Right lobe of liver (tissue), 4 donors: ENCODE measurements around the gene TPK1.

- PRO-cap, 4 experiments, result no peak in any of the 4 experiments
- RAMPAGE, long total RNA, 2 experiments, result no peak in any of the 2 experiments
These were observed 17.1 kb downstream of the FAM131B start for GRCh38 chr7:143345276-143345988.

GRCh38 chr7:143371905-143372642, 9.1 kb upstream of the ZYX start:
- PRO-cap, 4 experiments, result peak in 1 of 4 experiments; most common plus-strand start chr7:143372362 (in 1); most common minus-strand start chr7:143372181 (in 1)
- RAMPAGE, long total RNA, 2 experiments, result no peak in any of the 2 experiments

- PRO-cap, 4 experiments, result peak in 3 of 4 experiments; most common plus-strand start chr7:143395826 (in 3); most common minus-strand start chr7:143395601 (in 2)
- RAMPAGE, long total RNA, 2 experiments, result no peak in any of the 2 experiments
These were observed 13.2 kb downstream of the EPHA1 start for GRCh38 chr7:143395169-143396229.

GRCh38 chr7:143485461-143485822, 7.8 kb downstream of the TAS2R41 start:
- PRO-cap, 4 experiments, result peak in 4 of 4 experiments; most common minus-strand start chr7:143485662 (in 4)
- RAMPAGE, long total RNA, 2 experiments, result no peak in any of the 2 experiments

DNA sequence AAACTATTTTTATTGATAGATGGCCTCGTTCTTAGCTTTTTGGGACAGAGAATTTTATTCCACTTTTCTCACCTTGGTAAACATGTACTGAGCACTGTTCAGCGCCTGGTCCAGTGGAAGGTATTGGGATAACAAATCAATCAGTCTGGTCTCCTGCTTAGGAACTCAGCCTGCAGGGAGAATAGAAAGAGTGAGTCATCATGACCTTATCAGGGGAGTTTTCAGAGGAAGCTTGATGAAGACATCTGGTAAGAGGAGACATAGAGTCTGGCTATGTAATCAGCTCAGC, 14.2 kb downstream of the TAS2R41 start:
- PRO-cap, 4 experiments, result no peak in any of the 4 experiments
- RAMPAGE, long total RNA, 2 experiments, result no peak in any of the 2 experiments

DNA sequence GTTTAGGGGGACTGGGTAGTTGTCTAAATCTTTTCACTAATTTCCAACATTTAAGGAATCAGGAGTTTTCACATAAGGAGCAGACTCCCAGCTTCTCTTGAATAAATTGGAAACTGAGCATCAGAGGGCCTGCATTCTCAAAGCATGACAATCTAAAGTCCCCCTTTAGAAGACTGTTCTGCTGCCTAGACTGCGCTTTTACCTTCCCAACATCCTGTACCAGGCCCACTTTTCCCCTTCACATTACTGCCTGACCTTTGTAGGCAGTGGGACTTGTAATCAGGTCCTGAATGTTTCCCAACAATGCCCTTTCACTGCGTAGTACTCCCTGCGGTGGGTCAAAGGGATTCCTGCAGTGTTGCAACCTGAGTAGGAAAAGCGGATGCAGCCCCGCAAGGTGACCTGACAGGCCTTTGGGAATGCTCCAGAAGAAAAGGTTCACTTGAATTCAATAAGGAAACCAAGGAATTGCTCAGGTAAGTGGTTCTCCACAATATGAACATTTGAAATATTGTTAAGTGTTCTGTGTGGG, 4.9 kb upstream of the TCAF1 start:
- PRO-cap, 4 experiments, result peak in 1 of 4 experiments; most common plus-strand start position 341 of the sequence (in 1); most common minus-strand start position 218 of the sequence (in 1)
- RAMPAGE, long total RNA, 2 experiments, result start-site peak on the plus strand in 1 of 2 experiments, centred at position 382 of the sequence, 10 reads per replicate

- PRO-cap, 4 experiments, result no peak in any of the 4 experiments
- RAMPAGE, long total RNA, 2 experiments, result no peak in any of the 2 experiments
These were observed 19.8 kb downstream of the OR2A1 start for GRCh38 chr7:144332011-144332382.

GRCh38 chr7:144835157-144836273, at the start of gene TPK1:
TPK1 (minus strand) TSS chr7:144836053.
- PRO-cap, 4 experiments, result peak in 4 of 4 experiments; most common plus-strand start chr7:144836191 (in 4); most common minus-strand start chr7:144835971 (in 4)
- RAMPAGE, long total RNA, 2 experiments, result start-site peak on the minus strand in 2 of 2 experiments, at chr7:144835991-144836043 at its widest, 38 to 51 reads per replicate

DNA sequence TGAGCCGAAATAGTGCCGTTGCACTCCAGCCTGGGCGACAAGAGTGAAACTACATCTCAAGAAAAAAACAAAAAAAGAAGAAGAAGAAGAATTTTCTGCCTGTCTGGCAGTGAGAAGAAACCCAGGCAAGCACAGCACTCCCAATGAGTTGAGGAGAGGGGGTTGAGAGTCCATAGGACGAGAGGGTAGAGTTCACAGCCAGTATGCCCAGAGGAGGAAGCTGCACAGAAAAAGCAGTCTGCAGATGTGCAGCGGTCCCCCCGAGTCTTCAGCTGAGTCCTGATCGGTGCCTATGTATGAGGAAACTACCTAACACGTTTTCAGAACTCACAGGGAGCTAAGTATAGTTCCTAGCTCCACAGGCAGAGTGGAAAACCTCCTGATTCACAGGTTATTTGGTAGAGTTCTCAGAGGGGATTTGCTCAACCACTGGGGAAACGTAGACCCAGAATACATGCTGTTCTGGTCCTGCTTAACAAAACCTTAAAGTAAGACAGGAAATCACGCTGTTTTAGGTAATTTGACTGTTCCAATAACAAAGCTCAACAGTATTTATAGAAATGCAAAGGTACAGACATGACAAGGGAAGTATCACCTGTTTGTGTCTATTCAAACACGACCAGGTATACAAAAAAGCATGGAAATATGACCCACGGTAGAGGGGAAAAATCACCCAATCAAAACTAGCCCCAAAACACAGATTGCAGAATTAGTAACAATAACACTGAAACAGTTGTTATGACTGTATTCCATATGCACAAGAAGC, 271.2 kb upstream of the CNTNAP2 start:
- PRO-cap, 4 experiments, result no peak in any of the 4 experiments
- RAMPAGE, long total RNA, 2 experiments, result no peak in any of the 2 experiments

- PRO-cap, 4 experiments, result peak in 2 of 4 experiments; most common plus-strand start chr7:148581907 (in 2)
- RAMPAGE, long total RNA, 2 experiments, result no peak in any of the 2 experiments
These were observed 8.9 kb upstream of the C7orf33 start for GRCh38 chr7:148581729-148582055.

DNA sequence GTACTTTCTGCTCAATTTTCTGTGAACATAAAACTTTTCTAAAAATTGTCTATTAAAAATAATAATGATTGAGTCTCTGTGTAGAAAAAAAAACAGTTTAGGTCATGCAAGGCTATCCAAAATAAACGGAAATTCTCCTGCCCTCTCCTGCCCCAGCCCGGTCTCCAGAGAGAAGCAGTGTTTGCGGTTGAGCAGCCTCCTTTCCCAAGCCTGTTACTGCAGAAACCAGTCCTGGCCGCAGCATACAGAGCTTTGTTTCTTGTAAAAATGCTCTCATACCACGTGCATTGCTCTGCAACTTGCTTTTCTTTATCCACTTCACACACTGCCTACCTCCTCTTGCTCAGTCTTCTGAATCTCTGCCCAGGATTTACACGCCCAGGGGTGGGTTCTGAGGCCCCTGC, 34.4 kb upstream of the CUL1 start:
- PRO-cap, 4 experiments, result no peak in any of the 4 experiments
- RAMPAGE, long total RNA, 2 experiments, result no peak in any of the 2 experiments

- PRO-cap, 4 experiments, result no peak in any of the 4 experiments
- RAMPAGE, long total RNA, 2 experiments, result no peak in any of the 2 experiments
These were observed 206 bp downstream of the CUL1 start for GRCh38 chr7:148699064-148699153.

- PRO-cap, 4 experiments, result peak in 1 of 4 experiments; most common plus-strand start chr7:148773578 (in 1)
- RAMPAGE, long total RNA, 2 experiments, result no peak in any of the 2 experiments
These were observed 74.6 kb downstream of the CUL1 start for GRCh38 chr7:148773229-148773801.

DNA sequence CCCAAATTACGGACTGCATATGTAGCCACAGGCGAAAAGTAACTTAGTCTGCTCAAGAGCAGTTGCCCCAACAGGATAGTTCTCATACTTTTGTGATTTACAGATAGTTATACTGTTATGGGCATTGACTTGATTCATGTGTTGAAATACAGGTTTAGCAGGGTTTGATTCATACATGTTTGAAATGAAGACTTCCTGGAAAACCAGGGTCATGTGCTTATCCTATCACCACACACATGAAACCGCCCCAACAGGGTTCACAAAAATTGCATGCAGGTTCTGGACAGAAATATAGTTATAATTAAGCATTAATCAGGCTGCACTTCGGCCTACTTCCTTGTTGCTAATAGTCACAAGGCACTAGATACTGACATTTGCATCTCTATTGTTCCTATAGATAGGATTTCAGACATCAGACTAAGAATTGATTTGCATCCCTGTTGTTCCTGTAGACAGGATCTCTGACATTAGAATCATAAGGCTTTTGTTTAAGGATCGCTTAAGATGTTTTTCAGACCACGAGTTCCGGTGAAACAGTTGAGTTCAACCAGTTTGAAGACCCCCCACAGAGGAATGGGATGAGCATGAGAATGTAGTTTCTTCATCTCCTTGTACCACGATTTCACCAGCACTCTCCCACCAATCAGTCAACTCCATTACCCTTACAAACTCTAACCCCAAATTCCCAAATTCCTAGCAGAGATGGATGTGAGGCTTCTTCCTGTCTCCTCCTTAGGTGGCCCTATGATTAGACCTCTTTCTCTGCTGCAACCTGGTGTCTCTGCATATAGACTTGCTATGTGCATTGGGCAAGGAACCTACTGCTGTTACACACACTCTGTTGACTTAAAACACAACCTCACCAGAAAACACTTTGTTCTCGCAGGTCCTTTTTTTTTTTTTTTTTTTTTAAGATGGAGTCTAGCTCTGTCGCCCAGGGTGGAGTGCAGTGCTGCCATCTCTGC, 1.9 kb upstream of the ZNF398 start:
- PRO-cap, 4 experiments, result no peak in any of the 4 experiments
- RAMPAGE, long total RNA, 2 experiments, result no peak in any of the 2 experiments

GRCh38 chr7:149196691-149197111, 1.4 kb downstream of the ZNF282 start:
- PRO-cap, 4 experiments, result no peak in any of the 4 experiments
- RAMPAGE, long total RNA, 2 experiments, result no peak in any of the 2 experiments

- PRO-cap, 4 experiments, result no peak in any of the 4 experiments
- RAMPAGE, long total RNA, 2 experiments, result no peak in any of the 2 experiments
These were observed 10.7 kb downstream of the ZNF212 start for GRCh38 chr7:149250146-149250565.

- PRO-cap, 4 experiments, result no peak in any of the 4 experiments
- RAMPAGE, long total RNA, 2 experiments, result no peak in any of the 2 experiments
These were observed 93.4 kb downstream of the ZNF783 start for GRCh38 chr7:149355066-149356214.

DNA sequence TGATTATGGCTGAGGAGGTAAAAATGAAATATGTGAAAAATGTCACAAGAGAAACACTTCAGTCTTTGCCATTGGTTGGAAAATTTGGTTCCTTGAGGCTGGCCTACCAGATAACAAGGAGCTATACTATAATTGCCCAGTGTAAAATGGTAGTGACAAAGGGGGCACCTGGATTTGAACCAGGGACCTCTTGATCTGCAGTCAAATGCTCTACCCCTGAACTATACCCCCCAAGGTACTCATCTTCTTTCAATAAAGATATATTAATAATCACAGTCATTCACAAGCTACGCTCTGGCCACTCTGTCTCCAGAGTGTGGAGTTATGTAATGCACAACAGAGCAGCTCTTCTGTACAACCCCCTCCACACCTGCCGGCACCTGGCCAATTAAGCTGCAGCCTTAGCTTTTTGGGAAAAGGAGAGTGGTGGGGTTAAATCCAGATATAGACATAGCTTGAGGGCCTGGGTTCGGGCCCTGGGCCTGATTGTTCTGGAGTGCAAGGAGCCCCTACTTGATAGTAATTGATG, 85.2 kb downstream of the ZNF777 start:
- PRO-cap, 4 experiments, result no peak in any of the 4 experiments
- RAMPAGE, long total RNA, 2 experiments, result no peak in any of the 2 experiments

DNA sequence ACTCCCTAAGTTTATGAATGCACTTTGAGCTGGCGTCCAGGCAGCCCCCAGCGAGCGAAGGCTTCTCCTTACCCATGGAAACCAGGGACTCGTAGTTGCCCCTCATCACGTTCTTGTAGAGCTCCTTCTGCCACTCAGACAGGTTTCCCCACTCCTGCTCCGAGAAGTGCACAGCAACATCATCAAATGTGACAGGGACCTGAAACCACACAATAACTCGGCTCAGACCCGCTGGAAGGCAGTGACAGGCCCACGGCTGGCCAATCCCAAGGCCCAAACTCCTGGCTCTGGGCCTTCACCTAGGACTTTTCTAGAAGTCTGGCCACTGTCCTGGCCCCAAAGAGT, 6.9 kb downstream of the ZNF777 start:
- PRO-cap, 4 experiments, result no peak in any of the 4 experiments
- RAMPAGE, long total RNA, 2 experiments, result start-site peak on the minus strand in 1 of 2 experiments, centred at position 132 of the sequence, 20 reads per replicate

- PRO-cap, 4 experiments, result no peak in any of the 4 experiments
- RAMPAGE, long total RNA, 2 experiments, result no peak in any of the 2 experiments
These were observed 80.9 kb upstream of the ZNF746 start for GRCh38 chr7:149578544-149578915.